Penis (tissue), 1 donor: ENCODE results near the genes BDKRB2, ATG2B and VRK1.

- PRO-cap = no peak
These were observed 20.5 kb upstream of the CLMN start for GRCh38 chr14:95340047-95340705.

- PRO-cap = no peak
These were observed 90.1 kb upstream of the CLMN start for GRCh38 chr14:95409634-95410331.

DNA sequence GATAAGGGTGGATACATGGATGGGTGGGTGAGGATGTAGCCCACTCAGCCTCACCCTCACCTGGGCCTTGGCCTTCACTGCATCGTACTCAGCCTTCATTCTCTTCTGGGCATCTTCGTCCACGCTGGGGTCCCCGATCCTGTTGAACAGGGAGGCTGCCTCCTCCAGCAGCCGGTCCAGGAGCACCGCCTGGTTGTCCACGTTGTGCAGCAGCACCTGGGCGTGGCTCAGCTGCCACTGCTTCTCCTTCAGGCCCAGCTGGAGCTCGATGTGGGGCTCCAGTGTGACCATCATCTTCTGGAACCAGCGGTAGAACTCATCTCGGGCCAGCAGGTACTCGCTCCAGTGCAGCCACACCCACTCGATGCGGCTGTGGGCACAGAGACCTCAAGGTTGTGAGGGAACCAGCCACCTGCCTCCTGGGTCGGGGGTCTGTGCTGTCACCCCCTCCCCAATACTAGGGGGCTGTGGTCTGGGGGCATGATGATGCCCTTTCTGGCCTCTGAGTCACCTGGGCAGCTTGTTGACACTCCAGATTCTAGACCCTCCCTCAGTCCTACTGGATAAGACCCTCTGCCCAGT, 50.5 kb downstream of the SYNE3 start:
- PRO-cap = no peak

DNA sequence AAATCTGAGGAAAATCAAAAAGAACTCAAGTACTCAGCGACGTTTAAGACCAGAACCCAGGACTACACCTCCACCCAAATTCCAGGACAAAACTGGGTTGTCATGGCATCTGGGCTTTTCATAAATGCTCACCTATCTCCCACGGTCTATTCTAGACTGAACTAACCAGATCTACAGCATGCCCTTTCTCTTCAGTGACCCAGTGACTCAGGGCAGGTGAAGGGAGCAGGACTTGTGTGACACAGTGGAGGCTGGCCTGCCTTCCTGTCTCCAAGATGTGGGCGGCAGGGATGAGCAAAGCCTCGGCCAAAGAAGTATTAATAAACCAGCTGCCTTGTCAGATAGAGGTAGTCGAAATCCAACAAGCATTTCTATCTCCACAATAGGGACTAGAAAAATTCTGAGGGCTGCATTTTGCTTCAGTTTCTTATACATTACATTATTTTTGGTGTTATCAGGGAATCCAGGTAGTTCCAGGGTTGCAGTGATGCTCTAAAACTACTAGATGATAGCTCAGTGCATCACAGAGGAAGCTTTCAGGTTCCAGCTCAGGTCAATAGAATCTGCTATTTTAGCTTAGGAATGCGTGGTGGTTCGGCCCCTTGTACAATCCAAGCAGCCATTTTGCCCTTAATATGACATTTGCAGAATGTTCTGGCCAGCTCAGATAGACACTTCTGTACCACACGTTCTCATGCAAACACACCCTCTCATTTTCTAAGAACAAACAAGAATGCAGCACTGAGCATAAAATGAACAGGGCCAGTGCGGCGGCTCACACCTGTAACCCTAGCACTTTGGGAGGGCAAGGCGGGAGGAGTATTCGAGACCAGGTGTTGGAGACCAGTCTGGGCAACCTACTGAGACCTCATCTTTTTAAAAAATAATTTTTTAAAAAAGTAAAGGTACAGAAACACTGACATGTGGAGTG, 4.1 kb upstream of the GLRX5 start:
- PRO-cap = no peak

DNA sequence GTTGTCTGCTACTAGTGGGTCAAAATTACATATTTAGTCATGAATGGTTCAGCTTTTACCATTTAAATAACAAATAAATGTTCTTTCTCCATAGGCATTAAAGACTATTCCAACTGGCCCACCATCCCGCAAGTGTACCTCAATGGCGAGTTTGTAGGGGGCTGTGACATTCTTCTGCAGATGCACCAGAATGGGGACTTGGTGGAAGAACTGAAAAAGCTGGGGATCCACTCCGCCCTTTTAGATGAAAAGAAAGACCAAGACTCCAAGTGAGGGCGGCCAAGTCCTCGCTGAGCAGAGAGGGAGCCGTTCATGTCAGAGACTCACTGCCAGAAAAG, 9.0 kb downstream of the GLRX5 start:
- PRO-cap = no peak

- PRO-cap = no peak
These were observed 22.5 kb downstream of the GLRX5 start for GRCh38 chr14:95557334-95557676.

GRCh38 chr14:95670063-95670686, 16.1 kb upstream of the TCL1B start:
- PRO-cap = no peak

DNA sequence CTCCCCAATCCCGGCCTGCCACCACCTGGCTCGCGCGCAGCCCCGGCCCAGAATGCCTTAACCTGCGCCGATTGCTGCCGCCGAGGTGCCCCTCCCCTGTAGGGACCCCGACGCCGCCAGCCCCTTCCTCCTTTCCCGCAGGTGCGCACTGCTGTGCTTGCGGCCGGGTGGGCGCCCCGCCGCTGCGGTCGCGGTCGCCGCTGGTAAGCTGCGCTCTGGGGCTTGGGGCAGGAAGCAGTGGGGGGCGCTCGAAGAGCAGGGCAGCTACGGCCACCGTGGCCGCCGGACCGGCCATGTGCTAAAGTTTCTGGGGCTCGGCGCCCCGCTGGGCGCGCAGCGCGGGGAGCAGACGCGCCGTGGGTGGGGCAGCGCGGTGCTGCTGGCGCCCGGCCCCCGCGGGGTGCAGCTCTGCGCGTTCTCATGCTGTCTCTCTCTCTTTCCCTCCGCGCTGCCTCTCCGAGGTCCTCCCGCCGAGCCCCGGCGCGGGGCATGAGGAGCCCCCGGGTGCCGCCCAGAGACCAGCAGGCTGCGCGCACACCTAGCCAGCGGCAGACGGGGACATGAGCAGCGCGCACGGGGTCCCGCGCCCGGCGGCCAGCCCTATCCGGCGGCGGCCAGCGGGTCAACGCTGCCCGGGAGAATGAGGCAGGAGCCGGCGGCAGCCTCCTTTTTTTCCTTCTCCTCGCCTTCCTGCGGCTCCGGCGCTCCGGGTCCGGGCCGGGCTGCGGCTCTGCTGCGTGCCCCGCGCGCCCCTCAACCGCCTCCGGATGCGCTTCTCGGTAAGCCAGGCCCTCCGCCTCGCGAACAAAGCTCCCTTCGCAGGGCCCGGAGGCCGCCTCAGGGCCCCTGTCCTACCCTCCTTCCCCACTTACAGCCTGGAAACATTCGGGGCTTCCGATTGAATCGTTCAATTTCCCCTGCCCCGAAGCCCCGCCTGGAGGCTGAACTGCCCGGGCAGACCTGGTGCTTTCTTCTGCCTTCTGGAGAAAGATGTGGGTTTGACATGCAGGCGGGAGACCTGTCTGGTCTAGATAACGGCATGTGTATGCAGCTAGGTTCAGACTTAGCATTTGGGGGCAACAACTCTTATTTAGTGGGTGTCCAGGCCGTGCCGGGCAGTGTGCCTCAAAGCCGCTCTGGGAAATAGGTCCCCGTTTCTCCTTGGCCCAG, 162.4 kb upstream of the C14orf132 start:
- PRO-cap = no peak

DNA sequence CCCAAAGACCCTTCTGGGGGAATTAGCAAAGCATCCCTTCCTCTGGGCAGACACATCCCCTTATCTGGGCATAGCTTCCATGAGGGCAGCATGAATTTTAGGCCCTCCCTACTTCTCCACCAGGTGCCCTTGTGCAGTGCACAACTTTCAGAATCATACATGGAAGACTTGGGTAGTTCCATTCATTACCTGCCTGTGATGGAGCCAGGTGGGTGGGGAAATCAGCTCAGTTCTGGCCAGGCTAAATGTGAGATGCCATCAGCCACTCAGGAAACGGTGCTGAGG, 7.1 kb upstream of the C14orf132 start:
- PRO-cap = no peak

DNA sequence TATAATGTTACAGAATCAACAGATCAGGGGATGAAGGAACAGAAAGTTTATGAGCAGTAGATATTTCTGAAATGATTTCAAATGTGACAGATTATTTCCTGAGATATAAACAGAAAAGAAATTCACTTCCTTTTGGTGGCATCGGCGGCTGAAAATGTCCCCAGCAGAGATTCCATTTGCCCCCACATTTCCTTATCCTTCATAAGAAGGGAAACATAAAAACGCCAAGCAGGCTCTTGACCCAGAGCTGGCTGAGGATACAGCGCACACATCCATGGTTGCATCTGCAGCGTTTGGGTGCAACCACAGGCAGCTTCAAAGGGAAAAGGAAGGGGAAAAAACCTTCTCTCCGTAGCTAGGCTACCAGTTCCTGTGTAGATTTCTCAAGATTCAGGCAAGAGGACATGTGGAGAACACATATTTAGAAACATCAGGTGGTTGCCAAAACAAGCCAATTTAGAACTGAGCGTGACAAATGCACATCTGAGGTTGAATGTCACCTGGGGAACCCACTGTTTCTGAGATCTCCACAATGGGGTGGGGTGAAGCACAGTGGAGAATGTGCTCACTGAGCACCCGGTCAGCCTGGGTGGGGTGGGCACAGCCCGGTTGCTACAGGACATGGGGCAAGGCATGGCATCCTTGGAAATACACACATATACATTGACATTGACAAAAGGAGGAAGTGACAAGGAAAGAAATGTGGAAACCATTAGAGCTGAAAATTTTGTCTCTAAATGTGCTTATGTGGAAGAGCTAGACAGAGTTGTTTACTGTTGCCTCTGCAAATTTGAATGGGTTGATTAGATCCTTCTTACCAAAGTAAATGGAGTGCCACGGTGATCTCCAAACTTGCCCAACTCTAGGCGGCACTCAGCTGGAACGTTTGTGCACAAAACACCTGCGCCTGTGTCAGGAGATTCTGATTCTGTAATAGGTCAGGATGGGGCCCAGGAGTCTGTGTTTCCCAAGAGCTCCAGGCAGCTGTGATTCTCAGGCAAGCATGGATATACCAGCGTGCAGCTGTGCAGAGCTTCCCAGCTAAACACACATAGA, 78.2 kb upstream of the BDKRB2 start:
- PRO-cap = no peak

- PRO-cap = bidirectional peak, plus-strand start at chr14:96204839, minus-strand start at chr14:96204728
These were observed at the start of gene BDKRB2 for GRCh38 chr14:96204516-96205422. Gene BDKRB2 (plus strand): TSS chr14:96204839.

DNA sequence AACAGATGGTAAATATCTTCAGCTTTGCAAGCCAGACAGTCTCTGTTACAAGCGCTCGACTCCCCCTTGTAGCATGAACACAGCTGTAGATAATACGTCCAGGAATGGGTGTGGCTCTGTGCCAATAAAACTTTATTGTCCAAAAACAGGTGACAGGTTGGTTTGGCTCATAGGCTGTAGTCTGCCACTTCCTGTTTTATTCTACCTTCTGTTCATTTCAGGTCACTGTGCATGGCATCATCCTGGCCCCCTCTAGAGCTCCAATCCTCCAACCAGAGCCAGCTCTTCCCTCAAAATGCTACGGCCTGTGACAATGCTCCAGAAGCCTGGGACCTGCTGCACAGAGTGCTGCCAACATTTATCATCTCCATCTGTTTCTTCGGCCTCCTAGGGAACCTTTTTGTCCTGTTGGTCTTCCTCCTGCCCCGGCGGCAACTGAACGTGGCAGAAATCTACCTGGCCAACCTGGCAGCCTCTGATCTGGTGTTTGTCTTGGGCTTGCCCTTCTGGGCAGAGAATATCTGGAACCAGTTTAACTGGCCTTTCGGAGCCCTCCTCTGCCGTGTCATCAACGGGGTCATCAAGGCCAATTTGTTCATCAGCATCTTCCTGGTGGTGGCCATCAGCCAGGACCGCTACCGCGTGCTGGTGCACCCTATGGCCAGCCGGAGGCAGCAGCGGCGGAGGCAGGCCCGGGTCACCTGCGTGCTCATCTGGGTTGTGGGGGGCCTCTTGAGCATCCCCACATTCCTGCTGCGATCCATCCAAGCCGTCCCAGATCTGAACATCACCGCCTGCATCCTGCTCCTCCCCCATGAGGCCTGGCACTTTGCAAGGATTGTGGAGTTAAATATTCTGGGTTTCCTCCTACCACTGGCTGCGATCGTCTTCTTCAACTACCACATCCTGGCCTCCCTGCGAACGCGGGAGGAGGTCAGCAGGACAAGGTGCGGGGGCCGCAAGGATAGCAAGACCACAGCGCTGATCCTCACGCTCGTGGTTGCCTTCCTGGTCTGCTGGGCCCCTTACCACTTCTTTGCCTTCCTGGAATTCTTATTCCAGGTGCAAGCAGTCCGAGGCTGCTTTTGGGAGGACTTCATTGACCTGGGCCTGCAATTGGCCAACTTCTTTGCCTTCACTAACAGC, 7.8 kb downstream of the BDKRB1 start:
- PRO-cap = no peak

DNA sequence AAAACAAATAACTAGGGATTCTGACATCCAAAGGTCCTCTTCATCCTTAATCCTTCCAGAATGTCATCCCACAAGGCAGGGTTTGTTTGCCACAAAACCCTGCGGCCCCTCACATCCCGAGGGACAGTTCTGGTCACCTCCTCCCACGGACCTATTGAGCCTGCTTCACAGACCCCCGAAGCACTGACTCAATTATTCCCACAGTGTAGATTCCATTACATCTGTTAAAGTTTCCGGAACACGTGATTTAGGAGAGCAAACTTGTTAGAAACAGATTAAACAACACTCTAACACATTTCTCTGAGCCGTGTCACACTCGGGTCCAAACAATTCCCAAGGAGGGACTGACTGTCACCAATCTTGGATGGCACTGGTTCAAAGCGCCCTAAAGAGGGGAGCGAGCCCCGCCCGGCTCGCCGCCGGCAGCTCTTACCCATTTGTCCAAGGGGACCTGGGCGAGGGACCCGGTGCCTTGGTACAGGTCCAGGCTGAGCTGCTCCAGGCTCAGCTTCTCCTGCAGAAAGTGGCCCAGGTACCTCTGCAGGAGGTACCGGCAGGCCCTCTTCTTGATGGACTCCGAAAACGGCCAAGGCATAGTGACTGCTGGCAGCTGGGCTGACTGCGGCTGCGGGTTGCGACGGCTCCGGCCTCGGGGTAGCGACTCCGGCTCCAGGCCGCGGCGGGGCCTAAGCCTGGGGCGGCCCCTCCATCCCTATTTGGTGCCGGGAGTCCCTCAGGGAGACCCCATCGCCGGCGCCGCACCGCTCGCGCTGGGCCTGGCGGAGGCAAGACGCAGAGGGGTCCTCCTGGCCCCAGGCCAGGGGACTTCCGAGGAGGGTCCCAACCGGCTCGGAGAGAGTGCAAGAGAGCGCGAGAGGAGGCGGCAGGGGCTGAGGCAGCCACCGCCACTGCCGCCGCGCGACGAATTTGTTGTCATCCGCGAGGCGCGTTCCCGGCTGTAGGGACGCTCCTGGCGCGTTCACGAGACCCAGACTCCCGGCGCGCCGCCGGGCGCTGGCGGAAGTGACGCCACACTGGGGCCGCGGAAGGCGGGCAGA, at the start of gene ATG2B:
Gene ATG2B (minus strand): TSS at position 960 of the 1,058 bp plus-strand sequence.
- PRO-cap = bidirectional peak, plus-strand start at position 440 of the sequence, minus-strand start at position 185 of the sequence; unidirectional peak, plus-strand start at position 618 of the sequence; bidirectional peak, plus-strand start outside the sequence, minus-strand start at position 960 of the sequence

- PRO-cap = unidirectional peak, plus-strand start at chr14:96797395
These were observed at the start of gene VRK1 for GRCh38 chr14:96797006-96797577. Gene VRK1 (plus strand): TSS chr14:96797382.

- PRO-cap = no peak
These were observed 1116.2 kb downstream of the BCL11B start for GRCh38 chr14:98155877-98156140.

- PRO-cap = no peak
These were observed 1048.3 kb downstream of the BCL11B start for GRCh38 chr14:98223523-98224329.

GRCh38 chr14:98443945-98444451, 828.0 kb downstream of the BCL11B start:
- PRO-cap = no peak

DNA sequence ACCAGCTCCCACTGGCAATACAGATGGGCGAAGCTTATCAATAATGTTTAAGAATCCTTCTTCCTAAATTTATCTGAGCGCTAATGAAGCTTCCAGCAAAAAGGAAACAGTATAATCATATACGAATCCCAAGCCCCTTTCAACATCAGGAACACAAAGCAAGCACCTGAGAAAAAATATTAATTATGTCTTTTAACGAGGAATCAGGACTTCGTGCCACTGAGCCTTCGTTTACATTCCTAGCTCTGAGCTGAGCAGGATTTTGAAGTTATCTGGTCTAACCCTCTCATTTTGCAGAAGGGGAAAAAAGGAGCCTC, 453.9 kb downstream of the BCL11B start:
- PRO-cap = no peak

GRCh38 chr14:99032649-99032894, 239.4 kb downstream of the BCL11B start:
- PRO-cap = no peak

DNA sequence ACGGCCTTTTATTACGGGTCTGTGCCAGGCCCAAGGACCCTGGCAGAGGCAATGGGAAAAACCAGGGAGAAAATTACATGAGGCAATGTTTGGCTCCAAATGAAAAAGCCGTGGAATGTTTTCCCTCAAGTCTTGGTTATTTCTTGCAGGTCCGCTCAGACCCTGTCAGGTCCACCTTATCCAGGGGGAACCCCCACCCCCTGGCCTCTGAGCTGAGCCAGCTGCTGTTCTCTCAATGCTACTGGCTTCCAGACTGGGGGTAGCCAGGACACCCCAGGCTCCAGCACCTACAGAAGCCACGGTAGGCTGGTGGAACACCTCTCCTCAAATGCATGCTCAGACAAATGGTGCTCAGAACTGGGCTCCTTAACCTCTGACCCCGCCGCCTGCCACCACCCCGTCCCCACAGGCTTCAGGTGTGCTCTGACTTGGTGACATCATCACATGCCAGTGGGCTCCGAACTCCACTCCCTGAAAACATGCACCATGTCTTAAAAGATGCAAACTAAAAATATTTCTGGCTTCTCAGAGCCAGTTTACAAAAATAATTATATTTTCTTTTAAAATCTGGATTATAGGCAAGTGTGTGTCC, 54.5 kb downstream of the BCL11B start:
- PRO-cap = no peak